Heart (tissue), 3 donors: ENCODE results near the gene TM7SF3.

- RAMPAGE, long total RNA, 2 experiments, result no peak in any of the 2 experiments
These were observed 999 bp downstream of the SSPN start for GRCh38 chr12:26196313-26196831.

- RAMPAGE, long total RNA, 2 experiments, result no peak in any of the 2 experiments
These were observed 103.6 kb downstream of the SSPN start for GRCh38 chr12:26298963-26299384.

DNA sequence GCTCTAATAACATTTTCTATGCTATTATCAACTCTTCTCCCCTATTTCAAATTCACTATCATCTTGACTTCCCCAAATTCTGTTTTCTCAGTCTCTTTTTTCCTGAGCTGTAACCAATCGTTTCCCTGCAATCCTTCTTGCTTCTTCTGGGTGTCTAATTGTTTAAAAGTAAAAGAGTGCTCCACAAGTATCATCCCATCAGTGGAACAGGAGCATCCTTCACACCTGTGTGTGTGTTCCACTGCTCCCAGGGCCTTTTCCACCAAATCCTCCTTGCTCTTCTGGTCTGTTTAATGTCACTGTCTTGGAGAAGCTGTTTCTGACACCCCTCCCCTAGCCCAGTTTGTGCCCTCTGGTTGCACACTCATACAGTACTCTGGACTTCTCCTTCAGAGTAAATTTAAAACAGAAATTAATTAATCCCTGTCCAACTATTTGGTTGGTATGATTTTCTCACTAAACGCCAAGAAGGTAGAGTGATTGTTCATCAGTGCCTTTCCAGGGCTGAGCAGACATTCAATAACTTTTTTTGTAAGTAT lies 315.7 kb downstream of the SSPN start:
- RAMPAGE, long total RNA, 2 experiments, result no peak in any of the 2 experiments

GRCh38 chr12:26612784-26613529 lies 220.0 kb downstream of the ITPR2 start:
- RAMPAGE, long total RNA, 2 experiments, result no peak in any of the 2 experiments

DNA sequence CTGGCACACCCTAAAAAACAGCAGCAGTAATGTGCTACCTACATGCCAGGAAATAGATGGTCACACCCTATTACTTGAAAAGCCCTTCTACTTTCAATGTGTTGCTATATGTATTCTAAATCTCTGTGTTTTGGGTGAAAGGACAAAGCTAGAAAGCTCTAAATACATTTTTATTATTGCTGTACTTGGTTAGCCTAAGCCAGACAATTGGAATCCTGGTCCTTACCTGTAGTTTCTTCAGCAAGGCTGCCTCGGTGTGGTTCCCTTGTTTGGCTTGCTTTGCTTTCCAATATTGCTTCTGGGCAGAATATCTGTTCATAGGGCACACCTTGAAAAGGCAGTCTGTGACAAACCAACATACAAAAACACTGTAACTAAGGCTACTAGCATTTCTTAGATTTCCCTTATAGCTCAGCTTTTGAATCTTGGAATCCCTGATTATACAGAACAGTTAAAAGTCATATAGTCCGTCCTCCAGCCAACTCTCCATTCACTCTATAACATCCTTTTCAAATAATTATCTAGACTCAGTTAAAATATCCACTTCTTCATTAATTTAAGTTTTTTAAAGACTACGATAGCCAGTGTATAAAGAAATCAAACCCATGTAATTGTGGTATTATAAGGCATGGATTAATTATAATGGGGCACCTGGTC lies 107.4 kb downstream of the ITPR2 start:
- RAMPAGE, long total RNA, 2 experiments, result no peak in any of the 2 experiments

DNA sequence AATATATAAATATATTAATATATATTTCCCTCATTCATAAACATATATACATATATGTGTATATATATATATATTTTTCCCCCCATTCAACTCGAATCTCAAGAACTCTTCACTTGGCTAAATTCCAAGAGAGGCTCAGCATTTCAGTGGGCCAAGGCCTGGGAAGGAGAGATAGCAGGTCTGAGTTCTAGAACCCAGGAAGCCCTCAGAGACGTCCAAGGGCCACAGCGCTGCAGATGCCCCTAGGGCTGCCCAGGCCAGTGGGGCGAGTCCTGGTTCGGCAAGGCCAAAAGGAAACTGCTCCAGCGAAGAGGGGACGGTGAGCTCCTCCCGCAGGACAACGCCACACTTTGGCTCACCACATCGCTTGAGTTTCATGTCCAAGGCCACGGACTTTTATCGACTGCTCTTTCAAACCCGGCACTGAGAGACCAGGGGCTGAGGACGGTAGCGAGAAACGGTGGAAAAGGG lies 1.1 kb downstream of the ITPR2 start:
- RAMPAGE, long total RNA, 2 experiments, result no peak in any of the 2 experiments

- RAMPAGE, long total RNA, 2 experiments, result no peak in any of the 2 experiments
These were observed at the start of gene TM7SF3 for GRCh38 chr12:27013849-27014726. Gene TM7SF3, minus strand, starts transcription at chr12:27014384.

DNA sequence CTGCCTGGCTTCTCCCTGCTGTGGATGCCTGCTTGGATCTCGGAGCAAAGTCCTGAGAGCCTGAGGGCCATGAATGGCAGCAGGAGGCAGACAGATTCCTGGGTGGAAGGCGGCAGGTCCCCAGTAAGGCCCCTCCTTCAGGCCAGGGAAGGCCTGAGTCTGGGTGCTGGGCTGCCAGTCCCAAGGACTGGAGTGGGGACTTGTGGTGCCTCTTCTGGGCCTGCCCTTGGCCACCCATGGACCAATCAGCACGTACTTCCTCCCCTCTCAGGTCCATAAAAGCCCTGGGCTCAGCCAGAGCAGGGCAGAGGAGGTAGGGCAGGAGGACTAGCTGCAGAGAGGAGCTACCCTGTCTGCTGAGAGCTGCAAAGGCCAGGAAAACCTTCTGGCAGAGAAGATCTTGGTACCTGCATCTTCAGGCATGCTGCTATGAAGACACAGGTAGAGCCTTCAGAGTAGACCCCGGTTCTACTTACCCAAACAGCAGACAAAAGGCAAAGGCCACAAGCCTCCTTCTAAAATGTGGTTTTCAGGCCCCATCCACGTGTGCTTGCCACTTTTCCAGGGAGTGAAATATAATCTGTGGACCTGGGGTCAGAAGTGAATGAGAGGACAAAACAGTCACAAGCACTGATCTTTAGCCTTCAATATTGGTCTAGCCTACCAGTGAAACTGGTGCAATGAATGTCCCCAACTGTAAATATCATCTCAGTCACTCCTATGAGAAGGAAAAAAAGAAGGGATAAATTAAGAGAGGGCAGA lies 29.8 kb upstream of the STK38L start:
- RAMPAGE, long total RNA, 2 experiments, result no peak in any of the 2 experiments

GRCh38 chr12:27226336-27227068 lies 17.6 kb upstream of the STK38L start:
- RAMPAGE, long total RNA, 2 experiments, result no peak in any of the 2 experiments

- RAMPAGE, long total RNA, 2 experiments, result no peak in any of the 2 experiments
These were observed 9.3 kb downstream of the STK38L start for GRCh38 chr12:27253344-27253747.

DNA sequence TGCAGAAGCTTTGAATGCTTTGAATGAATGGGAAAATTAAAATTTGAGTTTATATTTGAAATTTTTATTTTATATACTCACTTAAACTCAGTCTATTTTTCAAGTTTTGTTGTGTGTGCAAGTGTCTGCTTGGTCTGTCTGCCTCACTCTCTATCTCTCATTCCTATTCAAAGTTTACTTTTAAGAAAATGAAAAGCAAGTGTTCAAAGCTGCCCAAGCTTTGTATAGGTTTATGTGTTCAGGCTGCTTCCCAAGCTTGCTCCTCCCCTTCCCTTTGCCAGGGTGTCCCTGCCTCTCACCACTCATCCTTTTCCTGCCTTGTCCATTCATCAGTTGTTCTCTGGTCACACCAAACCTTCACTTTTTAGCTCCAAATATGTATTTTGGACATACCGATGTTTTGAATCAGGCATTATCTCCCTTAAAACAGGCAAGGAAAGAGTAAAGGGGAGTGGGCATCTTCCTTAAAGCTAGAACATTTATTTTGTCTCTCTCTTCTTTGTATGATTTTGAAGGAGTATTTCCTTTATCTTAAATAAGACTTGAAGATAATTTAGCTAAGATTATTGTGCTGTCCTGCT lies 41.3 kb downstream of the STK38L start:
- RAMPAGE, long total RNA, 2 experiments, result no peak in any of the 2 experiments

DNA sequence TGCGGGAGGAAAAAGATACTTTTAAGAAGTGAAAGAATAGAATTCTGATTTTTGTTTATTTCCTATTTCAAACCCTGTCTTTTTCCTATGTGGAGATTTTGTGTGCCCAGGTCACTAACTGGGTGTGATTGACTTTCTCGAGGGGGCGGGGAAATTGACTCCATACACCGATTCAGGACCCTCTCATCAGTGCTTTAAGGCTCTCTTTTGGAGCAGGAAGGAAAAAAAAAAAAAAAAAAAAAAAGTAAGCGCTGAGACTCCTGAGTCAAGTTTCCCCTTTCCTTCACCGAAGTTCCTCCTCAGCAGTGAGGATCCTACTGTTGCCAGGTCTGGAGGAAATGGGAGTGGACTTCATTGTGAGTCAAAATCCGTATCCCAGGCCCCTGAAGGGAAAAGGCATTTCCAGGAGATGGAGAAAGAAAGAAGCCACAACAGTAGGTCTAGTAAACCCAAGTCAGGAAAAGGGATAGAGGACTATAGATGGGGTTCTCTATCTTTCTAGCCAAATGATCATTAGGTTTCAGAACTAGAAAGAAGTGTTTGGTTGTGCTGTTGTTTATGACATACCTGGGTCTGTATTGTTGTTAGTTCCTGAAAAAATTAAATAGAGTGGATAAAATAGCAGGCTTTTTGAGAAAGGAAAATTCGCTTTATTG lies 1.4 kb downstream of the PPFIBP1 start:
- RAMPAGE, long total RNA, 2 experiments, result no peak in any of the 2 experiments

DNA sequence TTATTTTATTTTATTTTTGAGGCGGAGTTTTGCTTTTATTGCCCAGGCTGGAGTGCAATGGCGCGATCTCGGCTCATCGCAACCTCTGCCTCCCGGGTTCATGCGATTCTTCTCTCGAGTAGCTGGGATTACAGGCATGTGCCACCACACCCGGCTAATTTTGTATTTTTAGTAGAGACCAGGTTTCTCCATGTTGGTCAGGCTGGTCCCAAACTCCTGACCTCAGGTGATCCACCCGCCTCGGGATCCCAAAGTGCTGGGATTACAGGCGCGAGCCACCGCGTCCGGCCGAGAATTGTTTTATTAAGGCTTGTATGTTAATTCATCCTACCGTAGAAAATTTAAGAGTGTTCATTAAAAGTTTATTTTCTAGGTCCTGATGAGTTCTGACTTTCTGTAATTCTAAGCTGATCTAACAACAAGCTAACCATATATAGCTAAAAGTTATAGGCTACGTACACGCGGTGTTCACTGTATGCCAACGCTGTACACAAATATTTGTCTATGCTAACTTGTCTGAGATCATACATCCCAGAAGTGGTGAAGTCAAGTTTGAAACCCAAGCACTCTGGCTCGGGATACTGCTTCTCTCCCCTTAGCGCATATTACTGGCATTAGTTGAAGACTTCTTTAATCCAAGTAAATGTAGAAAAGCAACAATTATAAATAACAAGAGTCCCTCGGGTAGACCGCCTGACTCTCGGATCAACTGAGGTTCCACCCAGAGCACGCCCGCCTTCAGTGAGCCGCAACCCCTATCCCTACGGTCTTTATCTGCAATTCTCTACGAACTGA lies 610 bp upstream of the MRPS35 start:
- RAMPAGE, long total RNA, 2 experiments, result no peak in any of the 2 experiments

DNA sequence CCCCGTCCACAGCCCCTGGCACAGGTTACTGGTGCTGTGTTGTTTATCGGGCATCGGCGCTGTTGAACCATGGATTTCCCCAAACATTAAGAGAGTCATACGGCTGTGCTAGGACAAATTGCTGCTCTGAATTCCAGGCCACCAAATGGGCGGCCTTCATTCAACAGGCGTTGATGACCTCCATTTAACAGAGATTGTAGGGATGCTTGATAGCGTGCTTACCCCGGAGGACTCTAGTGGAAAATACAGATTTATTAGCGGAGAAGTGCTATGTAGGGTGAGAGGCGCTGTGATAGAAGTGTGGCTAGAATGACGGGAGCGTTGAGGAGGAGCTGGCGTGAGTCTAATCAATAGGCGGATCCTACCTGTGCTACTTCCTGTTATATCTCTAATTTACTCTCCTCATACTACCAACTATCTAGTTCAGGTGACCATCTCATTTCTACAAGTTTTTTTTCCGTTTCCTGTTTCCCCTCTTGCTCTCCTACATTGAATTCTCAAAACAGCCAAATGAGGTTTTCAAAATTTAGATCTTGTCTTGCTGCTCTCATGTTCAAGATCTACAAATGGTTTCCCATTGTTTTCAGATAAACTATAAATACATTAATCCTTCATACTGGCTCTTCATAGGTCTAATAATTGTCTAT lies 719 bp downstream of the MRPS35 start:
- RAMPAGE, long total RNA, 2 experiments, result no peak in any of the 2 experiments

DNA sequence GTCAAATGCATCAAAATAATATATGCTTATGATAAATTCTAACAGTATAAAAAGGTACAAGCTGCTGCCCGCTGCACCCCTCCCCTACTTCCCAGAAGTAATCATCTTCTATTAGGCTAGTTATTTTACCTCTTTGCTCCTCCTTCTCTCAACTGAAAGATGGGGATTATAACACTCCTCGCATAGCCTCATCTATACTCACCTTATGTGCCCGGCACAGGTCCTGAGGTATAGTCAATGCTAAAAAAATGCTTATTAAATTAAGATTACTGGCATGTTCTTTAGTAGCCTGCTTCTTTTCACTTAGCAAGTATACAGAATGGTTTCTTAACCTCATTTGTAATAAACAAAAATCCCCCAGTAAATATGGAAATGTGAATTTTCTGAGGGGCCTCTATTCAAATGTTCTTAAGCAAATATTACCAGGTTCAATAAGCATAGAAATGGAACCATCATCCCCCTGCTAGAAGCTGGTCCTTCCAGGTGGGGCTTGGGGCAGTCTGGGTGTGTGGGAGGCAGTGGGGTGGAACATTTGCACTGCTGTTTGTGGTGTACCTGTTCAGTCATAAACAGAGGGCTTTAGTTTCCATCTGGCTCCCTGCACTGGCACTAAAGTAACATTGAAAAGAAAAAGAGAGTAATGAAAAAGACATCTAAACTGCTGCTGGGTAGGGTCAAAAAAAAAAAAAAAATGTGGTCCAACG lies 43.9 kb upstream of the MANSC4 start:
- RAMPAGE, long total RNA, 2 experiments, result no peak in any of the 2 experiments

DNA sequence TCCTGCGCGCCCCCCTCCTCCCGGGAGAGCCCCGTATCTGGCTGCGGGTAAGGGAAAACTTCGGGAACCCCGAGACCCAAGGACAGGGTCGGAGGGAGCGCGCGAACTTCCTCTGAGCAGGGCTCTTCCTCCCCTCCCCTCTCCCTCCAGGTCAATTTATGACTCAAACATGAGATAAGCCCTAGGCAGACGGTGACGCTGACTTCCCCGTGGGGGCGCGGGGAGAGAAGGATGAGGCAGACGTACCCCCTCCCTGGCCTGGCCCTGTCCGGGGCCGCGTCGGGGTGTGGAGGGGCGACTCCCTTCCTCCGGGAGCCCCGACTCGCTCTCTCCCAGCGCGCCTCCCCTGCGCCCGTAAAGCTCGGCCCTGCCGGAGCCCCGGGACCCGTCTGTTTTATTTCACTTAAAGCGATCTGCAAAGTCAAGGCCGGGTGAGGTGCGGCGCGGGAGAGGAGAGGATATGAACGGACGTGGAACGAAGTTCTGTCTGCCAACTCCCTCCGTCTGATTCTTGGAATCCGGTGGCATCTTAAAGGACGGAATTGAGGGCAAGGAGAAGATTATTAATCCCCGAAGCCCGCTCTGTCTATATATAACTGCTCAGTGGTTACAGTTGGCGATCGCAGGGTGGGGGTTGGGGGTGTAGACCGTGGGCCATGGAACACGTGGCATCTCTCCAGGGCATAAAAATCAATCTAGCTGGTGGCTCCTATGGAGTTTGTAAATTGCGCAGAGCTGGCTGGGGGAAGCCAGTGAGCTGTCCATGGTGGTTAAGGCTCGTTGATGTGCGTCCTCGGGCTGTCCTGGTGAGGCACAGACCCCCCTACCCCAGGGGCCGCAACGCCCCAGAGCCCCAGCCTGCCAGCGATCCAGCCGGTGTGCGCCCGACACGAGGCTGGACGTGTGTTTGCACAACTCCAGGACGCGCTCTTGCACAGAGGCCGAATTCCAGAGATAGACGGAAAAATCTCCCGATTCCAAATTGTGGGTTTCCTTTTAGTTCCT lies 2.9 kb upstream of the PTHLH start:
- RAMPAGE, long total RNA, 2 experiments, result no peak in any of the 2 experiments

DNA sequence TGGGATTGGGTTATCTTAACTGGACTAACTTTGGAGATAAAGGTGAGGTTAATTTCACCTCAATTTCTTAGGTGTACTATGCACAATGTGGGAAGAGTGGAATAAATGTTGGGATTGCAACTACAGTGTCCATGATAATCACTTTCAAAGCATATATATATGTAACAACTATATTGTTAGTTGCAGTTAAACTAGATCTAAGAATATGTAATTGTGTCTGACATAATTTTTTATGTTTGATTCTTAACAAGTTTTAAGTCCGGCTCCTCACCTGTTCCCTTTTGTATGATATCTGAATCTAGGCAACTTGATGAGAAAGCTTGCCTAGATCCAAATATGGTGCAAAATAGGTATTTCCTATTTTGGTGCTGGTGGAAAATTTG lies 4.4 kb upstream of the CCDC91 start:
- RAMPAGE, long total RNA, 2 experiments, result no peak in any of the 2 experiments

DNA sequence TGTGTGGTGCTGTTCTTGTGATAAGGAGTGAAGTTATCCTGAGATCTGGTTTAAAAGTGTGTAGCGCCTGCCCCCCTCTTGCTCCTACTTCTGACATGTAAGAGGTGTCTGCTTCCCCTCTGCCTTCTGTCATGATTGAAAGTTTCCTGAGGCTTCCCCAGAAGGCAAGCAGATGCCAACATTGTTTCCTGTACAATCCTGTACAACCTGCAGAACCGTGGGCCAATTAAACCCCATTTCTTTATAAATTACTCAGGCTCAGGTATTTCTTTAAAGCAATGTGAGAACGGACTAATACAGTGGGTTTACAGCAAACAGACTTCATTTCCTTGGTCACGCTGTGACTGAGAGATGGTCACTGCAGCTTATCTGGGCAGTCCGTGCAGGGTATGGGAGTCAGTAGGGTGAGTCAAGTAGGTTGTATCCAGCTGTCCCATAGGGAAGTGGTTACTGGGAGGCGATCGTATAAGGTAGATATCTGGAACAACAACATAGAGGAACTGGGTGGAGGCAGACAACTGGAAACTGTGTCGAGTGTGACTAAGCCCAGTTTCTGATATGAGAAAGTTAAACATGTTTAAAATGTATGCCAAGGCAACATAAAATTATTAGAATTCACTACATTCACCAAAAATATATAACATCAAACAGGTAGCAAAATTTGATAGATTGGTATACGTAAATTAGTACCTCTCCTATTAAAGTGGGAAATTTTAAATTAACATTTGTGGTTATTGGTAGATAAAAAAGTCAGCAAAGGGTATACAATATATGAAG lies 52.8 kb downstream of the CCDC91 start:
- RAMPAGE, long total RNA, 2 experiments, result no peak in any of the 2 experiments

- RAMPAGE, long total RNA, 2 experiments, result no peak in any of the 2 experiments
These were observed 70.5 kb downstream of the CCDC91 start for GRCh38 chr12:28260504-28261307.

DNA sequence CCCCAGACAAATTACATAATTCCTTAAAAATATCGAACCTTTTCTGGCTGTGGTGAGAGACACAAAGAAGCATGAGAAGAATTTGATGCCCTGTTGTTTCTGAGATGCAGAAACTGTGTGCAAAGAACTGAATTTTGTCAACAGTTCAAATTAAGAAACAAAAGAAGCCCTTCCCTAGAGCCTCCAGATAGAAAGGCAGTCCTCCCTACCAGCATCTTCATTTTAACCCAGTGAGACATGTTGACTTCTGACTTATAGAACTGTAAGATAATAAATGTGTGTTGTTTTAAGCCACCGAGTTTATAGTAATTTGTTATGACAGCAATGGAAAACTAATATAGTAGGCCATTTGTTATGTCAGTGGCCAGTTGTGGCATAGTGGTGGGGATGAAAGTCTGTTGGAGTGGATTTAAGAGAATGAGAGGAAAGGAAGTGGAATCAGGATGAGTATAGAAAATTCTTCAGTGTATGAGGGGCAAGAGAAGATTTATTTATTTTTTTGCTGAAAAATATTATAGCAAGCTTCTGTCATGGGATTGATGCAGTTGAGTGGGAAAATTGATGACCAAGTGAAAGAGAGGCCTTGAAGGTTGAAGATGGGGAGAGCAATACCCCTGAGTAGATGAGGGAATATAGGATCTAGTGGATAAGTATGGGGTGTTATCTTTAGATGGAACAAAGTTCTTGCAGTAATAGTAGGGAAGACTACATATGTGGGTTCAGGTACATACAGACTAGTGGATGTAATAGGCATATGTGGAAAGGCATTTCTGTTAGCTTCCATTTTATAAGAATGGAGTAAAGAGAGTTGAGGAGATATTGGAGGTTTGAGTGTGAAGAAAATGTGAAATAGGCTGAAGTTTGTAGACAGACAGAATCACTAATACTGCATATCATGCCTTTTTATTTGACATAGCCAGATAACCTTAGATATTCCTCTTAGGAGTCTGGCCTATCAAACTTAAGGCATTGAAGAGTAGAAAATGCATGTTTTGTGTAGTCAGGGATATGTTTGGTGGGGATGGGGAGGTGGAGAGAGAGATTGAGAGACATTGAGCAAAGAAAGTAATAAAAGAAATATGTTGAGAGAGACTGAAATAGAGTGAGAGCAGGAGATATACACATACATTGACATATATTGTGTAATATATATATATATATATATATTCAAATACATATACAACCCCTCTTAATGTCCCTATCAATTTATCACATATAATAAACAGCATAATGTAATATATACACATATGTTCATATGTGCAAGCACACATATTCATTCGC lies 152.2 kb downstream of the CCDC91 start:
- RAMPAGE, long total RNA, 2 experiments, result no peak in any of the 2 experiments